ENCODE measurements around the genes CAPZB and HTR6.

DNA sequence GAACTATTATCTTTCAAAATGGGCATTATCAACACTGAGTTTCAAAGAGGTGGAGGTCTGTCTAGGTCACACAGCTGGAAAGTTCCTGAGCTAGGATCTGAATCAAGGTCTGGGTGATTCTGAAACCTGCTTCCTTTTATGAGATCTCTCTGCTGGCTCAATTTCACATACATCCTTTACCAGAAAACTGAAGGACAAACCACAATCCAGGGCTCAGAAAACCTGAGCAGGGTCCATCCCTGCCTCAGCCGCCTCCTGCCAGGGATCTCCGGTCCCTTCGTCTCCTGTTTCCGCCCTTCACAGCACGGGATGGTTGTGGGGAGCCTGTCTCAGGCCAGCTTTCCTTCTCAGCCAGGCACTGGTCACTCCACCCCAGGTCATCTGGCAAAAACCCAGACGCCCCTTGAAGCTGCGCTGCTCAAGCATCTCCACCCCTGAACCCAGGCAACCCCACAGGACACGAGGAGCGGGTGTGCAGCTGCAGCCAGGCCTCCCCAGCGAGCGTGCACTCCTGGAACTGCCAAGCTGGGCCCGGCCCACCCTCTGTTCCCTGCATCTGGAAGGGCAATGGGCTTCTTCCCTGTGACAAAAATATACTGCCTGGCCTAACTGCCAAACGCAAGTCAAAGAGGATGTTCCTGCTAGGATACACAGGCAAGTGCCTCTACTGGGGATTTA is 39.6 kb downstream of the SLC66A1 start:
- PRO-cap: no peak
- RAMPAGE, long total RNA, 4 experiments: no peak in any of the 4 experiments

GRCh38 chr1:19352503-19353322 is 40.6 kb downstream of the SLC66A1 start:
- PRO-cap: no peak
- RAMPAGE, long total RNA, 4 experiments: start-site peak on the minus strand in 1 of 4 experiments, at chr1:19353046-19353061 at its widest, 12 reads per replicate

- PRO-cap: no peak
- RAMPAGE, long total RNA, 4 experiments: no peak in any of the 4 experiments
These were observed 51.5 kb downstream of the SLC66A1 start for GRCh38 chr1:19363367-19364371.

- PRO-cap: no peak
- RAMPAGE, long total RNA, 4 experiments: no peak in any of the 4 experiments
These were observed 73.7 kb downstream of the SLC66A1 start for GRCh38 chr1:19385643-19386398.

GRCh38 chr1:19424914-19425388 is 60.4 kb downstream of the CAPZB start:
- PRO-cap: no peak
- RAMPAGE, long total RNA, 4 experiments: no peak in any of the 4 experiments

GRCh38 chr1:19485163-19486203 is at the start of gene CAPZB:
Gene CAPZB (minus strand): TSS chr1:19485539.
- PRO-cap: bidirectional peak, plus-strand start at chr1:19486033, minus-strand start at chr1:19485477
- RAMPAGE, long total RNA, 4 experiments: start-site peak on the minus strand in 2 of 4 experiments, at chr1:19485471-19485523 at its widest, 187 to 227 reads per replicate

GRCh38 chr1:19607932-19608473 is 11.2 kb downstream of the MICOS10 start:
- PRO-cap: no peak
- RAMPAGE, long total RNA, 4 experiments: no peak in any of the 4 experiments

GRCh38 chr1:19647324-19648469 is 3.6 kb downstream of the NBL1 start:
- PRO-cap: bidirectional peak, plus-strand start at chr1:19647816, minus-strand start at chr1:19647707
- RAMPAGE, long total RNA, 4 experiments: no peak in any of the 4 experiments

GRCh38 chr1:19658837-19659307 is 5.8 kb upstream of the HTR6 start:
- PRO-cap: no peak
- RAMPAGE, long total RNA, 4 experiments: no peak in any of the 4 experiments

- PRO-cap: no peak
- RAMPAGE, long total RNA, 4 experiments: no peak in any of the 4 experiments
These were observed at the start of gene HTR6 for GRCh38 chr1:19664634-19665274. Gene HTR6 (plus strand): TSS chr1:19664875.

DNA sequence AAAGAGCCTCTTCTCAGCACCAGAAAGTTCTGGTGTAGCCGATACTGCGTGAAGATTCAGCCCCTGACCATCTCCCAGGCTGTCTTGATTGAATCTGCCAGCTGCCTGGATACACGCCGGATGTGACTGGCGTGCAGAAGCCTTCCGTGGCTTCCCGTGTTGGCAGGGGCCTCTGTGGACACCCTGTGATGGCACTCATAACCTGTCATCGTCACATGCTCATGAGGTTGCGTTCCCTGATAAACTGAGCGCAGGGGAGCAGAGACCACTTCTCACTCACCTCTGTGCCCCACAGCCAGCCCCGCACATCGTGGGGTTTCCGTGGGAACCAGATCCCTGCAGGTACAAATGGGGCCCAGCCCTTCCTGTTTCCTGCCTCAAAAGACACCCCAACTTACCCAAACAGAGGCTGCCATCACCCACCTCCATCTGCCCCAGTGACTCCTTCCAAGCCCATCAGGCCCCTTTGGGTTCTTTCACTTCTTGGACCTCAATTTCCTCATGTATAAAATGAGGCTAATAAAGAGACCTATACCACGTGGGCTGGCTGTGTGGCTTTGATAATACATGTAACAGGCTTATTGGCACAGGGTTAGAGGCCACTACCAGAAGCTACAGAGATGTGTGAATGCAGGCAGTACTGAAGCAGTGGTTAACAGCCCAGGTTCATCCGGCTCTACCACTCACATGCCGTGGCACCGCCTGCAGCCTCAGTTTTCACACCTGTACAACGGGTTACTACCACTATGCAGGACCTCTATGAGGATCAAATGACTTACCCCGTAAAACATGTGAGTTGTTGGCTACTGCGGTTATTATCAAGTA is 23.5 kb downstream of the HTR6 start:
- PRO-cap: no peak
- RAMPAGE, long total RNA, 4 experiments: no peak in any of the 4 experiments

DNA sequence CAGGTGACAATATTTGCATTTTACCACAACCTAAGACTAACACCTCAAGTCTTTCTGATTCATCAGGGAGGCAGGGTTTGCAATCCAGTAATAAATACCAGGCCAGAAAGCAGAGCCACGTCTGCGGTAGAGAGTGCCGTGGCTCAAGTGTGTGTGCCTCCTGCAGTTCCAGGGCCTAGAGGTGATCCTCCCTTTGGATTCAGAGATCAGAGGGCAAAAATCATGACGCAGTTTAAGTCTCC is 34.9 kb downstream of the TMCO4 start:
- PRO-cap: no peak
- RAMPAGE, long total RNA, 4 experiments: no peak in any of the 4 experiments

DNA sequence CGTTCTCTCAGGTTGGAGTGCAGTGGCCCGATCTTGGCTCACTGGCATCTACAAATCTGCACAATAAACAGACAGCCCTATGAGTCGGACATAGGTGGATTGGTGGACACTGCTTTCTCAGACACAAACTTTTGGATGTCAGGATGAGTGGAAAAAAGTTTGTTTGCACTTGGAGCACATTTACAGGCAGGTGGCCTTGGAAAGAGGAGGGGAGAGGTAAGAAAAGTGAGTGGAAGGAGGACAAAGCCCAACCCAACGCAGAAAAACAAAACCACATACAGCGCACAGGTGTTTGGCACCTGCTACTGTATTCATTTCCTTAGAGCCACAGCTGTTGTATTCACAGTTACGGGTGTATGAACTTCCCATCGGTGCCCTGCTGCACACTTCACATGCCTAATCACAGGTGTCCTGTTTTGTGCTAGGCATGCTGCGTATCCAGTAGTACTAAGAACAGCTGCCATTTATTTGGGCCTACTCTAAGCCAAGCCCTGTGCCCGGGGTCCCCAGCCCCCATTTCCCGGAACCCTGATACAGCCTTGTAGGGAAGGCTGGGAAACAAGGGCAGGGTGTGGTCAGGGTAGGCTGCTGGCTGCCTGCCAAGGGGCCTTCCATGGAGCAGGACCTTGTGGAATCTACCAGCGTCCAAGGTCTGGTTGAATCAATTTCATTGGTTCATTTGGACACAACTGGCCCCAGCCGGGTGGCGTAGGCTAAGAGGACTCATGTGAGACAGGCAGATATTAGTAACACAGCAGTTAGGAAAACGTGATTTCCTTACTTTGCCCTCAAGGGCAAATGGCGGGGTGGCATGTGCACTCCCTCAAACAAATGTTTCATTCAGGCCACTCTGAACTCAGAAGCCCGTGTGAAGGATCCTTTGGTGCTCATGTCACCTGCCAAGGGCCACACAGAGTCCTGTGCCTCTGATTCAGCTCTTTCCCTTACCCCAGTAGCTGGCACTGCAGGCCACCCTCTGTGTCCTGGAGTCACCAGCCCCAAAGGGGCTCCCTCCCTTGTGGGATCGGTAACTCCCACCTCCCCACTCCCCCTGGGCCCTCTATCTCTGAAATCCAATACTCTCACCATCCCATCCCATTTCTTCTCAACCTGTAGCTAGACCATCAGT is 852 bp upstream of the RNF186 start:
- PRO-cap: no peak
- RAMPAGE, long total RNA, 4 experiments: no peak in any of the 4 experiments

DNA sequence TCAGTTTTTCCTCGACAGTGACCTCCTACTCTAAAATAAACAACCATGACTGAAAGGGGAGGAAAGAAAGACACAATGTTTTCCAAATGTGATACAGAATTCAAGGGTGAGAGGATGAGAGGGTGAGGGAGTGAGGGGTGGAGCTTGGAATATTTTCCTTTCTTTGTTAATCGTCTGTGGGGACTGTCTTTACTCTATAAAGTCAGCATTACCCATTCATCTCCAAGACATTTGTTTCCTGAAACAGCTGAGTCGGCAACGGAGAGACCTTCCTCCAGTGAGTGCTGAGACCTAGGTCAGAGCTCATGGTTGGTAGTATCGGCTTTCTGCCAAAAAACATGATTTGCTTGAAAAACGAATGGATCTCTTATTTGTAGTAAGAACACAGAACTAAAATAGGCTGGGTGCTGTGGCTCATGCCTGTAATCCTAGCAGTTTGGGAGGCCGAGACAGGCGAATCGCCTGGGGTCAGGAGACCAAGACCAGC is 30.1 kb upstream of the RNF186 start:
- PRO-cap: no peak
- RAMPAGE, long total RNA, 4 experiments: no peak in any of the 4 experiments

GRCh38 chr1:20475888-20476879 is 9.8 kb downstream of the CAMK2N1 start:
- PRO-cap: no peak
- RAMPAGE, long total RNA, 4 experiments: no peak in any of the 4 experiments

DNA sequence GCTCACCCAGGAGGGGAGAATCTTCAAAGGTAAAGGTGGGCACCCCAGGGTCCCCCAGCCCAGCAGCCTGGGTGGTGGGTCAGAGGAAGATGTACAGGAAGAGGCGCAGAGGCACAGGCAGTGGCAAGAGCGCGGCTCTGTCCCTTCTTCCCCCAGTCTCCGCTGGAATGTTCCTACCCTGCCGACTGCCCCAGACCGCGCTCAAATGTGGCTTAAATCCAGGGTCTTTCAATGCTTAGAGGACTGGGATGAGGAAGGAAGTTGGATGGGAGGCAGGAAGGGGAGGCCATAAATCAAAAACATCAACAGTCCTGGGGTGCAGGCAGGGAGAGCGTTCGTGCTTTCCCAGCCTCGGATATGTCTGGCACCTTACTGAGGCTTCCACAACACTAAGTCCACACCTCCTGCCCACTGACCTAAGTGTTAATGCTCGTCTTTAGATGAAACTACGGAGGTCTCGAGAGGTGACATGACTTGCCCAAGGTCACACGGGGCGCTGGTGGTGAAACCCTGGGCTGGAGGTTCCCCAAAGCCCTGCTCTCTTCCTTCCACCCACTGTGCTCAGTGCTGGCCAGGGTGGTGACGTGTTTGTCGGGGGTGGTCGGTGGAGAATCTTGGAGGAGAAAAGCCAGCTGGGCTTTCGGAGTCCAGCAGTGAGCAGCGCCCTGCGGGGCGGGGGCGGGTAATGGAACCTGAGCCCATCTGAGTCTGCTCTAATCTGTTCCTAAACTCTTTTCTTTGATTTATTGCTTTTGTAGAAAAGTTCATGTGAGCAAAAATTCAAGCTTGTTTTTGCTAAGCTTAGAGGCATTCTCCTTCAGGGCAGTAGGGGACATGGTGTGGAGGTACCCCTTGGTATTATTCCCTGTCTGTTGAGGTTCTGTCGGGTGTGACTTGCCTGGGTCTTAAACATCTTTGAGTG is 619 bp downstream of the CDA start:
- PRO-cap: bidirectional peak, plus-strand start at position 305 of the sequence, minus-strand start at position 209 of the sequence; bidirectional peak, plus-strand start at position 643 of the sequence, minus-strand start at position 359 of the sequence
- RAMPAGE, long total RNA, 4 experiments: no peak in any of the 4 experiments

- PRO-cap: no peak
- RAMPAGE, long total RNA, 4 experiments: no peak in any of the 4 experiments
These were observed 17.4 kb downstream of the CDA start for GRCh38 chr1:20606334-20606748.

- PRO-cap: no peak
- RAMPAGE, long total RNA, 4 experiments: no peak in any of the 4 experiments
These were observed 7.0 kb downstream of the DDOST start for GRCh38 chr1:20654068-20654752.

- PRO-cap: no peak
- RAMPAGE, long total RNA, 4 experiments: no peak in any of the 4 experiments
These were observed 5.1 kb upstream of the HP1BP3 start for GRCh38 chr1:20792138-20792590.

DNA sequence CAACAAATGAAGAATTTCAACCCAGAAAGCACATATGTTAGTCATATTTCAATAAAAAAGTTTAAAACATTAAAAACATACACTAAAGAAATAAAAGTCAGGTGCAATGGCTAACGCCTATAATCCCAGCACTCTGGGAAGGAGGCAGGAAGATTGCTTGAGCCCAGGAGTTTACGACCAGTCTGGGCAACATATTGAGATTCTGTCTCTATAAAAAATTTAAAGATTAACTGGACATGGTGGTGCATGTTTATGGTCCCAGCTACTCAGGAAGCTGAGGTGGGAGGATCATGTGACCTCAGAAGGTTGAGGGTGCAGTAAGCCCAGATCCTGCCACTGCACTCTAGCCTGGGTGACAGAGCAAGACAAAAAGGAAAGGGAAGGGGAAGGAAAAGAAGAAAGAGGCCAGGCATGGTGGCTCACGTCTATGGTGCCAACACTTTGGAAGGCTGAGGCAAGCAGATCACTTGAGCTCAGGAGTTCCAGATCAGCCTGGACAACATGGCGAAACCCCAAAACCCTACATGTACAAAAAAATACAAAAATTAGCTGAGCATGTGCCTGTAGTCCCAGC is 88.5 kb upstream of the HP1BP3 start:
- PRO-cap: no peak
- RAMPAGE, long total RNA, 4 experiments: no peak in any of the 4 experiments